Brain (tissue), 1 donor: ENCODE data around the gene DLEU7.

DNA sequence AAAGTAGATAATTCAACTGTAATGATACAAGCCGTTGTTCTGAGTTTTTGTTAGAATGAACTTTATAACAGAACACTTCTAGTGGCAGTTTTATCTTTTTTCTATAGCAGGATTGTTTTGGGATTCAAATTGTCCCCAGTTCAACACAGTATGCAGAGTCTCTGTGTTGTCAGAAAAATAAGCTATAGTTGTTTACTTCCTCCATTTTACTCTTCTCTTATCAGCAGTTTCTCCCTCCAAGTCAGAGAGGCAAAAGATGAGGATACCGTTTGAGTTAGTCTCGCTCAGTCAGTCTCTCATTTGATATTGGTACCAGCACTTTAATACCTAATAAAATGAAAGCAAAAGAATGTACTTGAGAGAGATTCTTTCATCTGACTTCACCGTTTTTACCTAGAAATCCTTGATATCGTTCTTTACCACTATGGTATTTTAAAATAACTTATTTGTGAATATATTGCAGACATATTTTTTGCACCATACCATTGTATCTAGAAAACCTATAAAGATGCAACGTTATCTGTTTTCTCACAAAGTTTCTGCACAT is 54.4 kb downstream of the LPAR6 start:
- RRBS: no CpG with 5 or more reads among the region's 6 CpGs

DNA sequence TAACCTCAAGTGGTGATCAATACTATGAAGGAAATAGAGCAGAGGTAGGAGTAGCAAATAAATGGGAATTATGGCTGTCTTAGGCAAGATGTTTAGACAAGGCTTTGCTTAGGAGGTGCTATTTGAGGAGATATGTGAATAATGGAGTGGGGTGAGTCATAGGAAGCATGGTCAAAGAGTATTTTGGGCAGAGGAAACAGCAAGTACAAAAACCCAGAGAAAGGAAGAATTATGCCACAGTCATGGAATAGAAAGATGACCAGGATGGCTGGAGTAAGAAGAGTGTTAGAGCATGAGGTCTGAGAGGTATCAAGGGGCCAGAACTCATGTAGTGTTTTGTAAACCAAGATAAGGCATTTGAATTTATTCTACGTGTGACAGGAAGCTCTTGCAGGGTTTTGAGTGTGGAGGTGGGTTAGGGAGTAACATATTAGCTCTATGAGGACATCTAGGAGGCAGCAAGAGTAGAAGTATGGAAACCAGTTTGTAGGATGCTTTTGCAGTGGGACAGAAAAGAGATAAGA is 33.7 kb upstream of the LPAR6 start:
- RRBS: no CpG with 5 or more reads among the region's 1 CpG

- RRBS: no CpG with 5 or more reads among the region's 1 CpG
Measured at GRCh38 chr13:48491255-48491940, 41.5 kb downstream of the RCBTB2 start.

- RRBS: no CpG with 5 or more reads among the region's 2 CpGs
Measured at GRCh38 chr13:49098028-49098863, 121.9 kb upstream of the MLNR start.

DNA sequence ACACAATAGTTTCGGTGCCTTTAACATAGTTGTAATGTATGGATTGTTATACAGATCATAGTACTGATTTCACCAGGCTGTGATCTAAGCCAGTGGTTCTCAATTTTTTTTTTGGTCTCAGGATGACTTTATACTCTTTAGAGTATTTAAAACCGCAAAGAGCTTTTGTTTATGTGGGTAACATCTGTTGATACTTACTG is 10.6 kb downstream of the SETDB2 start:
- RRBS: no CpG with 5 or more reads among the region's 2 CpGs

DNA sequence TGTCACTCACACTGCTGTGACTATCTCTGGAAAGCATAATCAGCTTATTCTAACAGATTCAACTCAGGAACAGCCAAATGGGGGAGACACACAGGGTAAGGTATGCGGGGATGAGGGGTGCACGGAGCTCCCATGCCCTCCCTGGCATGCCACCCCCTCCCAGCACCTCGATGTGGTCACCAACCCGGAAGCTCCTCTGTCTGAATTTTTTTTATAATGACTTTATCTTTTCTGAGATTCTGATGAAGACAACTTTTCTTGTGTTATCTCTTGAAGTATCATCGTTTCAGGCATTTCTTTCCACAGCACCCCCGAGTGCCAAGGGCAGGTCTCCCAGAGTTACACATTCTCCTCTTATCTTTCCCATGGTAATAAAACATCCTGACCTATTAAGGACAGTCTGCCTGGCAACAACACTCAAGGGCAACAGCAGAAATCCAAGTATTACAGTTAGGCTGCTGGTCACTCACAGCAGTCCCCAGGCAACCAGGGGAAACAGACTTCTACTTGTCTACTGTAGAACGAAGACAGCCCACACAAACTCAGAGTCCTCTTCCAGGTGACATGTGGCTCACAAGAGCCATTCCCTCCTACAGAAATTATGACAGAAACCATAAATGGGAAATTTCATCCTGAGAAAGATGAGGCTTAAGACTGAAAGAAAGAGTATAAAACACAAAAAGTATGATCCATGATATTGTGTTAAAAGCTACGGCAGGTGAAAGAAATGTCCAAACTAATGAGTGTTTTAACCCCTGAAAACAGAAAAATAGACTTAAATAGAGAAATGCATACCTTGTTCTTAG is 24.4 kb downstream of the RCBTB1 start:
- RRBS: no CpG with 5 or more reads among the region's 8 CpGs

- RRBS: no CpG with 5 or more reads among the region's 11 CpGs
Measured at GRCh38 chr13:49642876-49643457, 14.7 kb downstream of the ARL11 start.

- RRBS: 1% methylated on average over 16 of the region's 28 CpGs
Measured at GRCh38 chr13:49791647-49792059, 829 bp downstream of the KPNA3 start.

- RRBS: no CpG with 5 or more reads among the region's 1 CpG
Measured at GRCh38 chr13:50053282-50053549, 38.0 kb downstream of the KCNRG start.

- RRBS: 29% methylated on average over 9 of the region's 64 CpGs
Measured at GRCh38 chr13:50126869-50127867, 111.9 kb downstream of the KCNRG start.

DNA sequence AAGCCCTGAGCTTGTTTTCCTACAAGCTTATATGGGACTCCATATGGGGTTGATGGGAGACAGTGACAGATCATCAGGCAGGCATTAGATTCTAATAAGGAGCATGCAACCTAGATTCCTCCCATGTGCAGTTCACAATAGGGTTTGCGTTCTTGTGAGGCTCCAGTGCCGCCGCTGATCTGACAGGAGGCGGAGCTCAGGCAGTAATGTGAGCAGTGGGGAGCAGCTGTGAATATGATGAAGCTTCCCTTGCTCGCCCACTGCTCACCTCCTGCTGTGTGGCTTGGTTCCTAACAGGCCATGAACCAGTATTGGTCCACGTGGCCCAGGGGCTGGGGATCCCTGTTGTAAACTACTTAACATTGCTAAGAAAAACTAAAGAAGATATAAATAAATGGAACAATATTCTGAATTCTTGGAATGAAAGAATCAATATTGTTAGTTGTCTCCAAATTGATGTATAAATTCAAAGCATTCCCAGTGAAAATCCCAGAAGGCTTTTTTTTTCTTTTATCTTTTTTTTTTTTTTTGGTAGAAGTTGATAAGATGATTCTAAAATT is 378.4 kb downstream of the KCNRG start:
- RRBS: no CpG with 5 or more reads among the region's 6 CpGs

GRCh38 chr13:50421163-50421384 is 405.8 kb downstream of the KCNRG start:
- RRBS: no CpG with 5 or more reads among the region's 2 CpGs

- RRBS: no CpG with 5 or more reads among the region's 7 CpGs
Measured at GRCh38 chr13:50678354-50679109, 165.0 kb downstream of the DLEU7 start.

DNA sequence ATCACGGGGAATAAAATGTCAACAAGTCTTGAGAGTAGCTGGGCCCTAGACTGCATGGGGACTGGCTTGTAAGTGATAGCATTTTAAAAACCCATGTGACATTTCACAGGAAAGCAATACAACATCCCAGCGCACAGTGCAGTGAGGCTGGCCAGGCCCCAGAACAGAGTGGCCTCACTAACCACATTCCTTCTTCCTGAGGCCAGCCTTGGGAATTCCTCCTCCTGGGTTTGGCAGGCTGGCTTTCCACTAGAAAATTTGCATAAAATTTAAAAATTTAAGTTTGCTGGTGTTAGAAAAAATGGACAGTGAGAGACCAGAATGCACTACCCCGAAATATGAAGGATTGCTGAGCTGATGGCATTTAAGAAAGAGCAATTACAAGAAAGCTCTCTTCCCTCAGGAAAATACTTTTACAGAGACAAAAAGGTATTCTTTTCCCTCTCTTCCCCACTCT is 149.6 kb downstream of the DLEU7 start:
- RRBS: no CpG with 5 or more reads among the region's 3 CpGs

GRCh38 chr13:50843146-50844054 is at the start of gene DLEU7:
TSS of gene DLEU7 (minus strand) at chr13:50843692.
- RRBS: 2% methylated on average over 11 of the region's 83 CpGs

GRCh38 chr13:50911439-50911829 is 1.8 kb downstream of the RNASEH2B start:
- RRBS: no CpG with 5 or more reads among the region's 6 CpGs

DNA sequence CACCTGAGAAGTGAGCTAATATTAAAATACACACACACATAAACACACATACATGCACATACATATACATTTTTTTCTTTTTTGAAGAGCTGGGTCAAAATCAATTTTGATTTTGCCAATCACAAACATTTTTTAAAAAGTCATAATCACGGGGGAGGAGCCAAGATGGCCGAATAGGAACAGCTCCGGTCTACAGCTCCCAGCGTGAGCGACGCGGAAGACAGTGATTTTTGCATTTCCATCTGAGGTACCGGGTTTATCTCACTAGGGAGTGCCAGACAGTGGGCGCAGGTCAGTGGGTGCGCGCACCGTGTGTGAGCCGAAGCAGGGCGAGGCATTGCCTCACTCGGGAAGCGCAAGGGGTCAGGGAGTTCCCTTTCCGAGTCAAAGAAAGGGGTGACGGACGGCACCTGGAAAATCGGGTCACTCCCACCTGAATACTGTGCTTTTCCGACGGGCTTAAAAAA is 72.3 kb downstream of the RNASEH2B start:
- RRBS: no CpG with 5 or more reads among the region's 22 CpGs

GRCh38 chr13:51222569-51223513 is 643 bp downstream of the FAM124A start:
- RRBS: 2% methylated on average over 17 of the region's 54 CpGs

DNA sequence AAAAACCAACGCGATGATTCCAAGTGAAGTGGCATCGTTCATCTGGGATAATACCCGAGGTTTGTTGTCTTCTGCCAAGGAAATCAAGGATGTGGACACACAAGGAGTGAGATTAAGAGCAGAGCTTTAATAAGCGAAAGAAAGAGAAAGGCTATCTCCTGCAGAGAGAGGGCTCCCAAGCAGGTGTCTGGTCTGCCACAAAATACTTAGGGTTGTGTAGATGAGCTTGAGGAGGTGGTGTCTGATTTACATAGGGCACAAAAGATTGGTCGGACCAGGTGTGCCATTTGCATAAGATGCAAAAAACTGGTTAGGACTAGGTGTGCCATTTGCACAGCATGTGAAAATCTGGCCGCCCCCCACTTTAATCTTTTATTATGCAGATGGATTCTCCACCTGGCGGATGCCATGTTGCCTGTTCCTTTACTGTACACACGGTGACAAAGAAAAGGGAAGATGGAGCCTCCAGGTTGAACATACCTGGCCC is 22.8 kb downstream of the FAM124A start:
- RRBS: no CpG with 5 or more reads among the region's 9 CpGs

DNA sequence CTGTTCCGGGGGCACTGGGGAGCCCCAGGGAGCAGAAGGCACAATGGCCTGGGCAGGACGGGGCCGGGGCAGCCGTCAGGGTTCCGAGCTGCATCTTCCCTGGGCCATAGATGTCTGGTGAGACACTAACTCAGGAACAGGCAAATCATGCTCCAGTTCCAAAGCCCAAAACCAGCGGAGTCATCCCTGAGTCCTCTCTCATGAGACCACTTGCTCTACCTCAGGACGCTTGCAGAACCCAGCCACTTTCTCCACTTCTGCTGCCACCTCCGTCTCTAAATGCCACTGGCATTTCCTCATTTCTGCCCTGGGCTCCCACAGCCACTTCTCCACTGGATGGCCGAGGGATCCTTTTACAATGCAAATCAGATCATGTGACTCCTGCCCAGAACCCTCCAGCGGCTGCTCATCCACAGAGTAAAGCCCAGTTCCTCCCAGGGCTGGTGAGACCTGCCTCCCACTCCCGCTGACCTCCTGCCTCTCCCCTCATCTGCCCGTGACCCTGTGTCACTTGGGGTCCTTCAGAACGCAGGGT is 36.8 kb downstream of the FAM124A start:
- RRBS: 100% methylated on average over 1 of the region's 13 CpGs